Peritoneum (tissue), 1 donor: ENCODE measurements around the genes ABCB6, ATG9A and TMEM198.

DNA sequence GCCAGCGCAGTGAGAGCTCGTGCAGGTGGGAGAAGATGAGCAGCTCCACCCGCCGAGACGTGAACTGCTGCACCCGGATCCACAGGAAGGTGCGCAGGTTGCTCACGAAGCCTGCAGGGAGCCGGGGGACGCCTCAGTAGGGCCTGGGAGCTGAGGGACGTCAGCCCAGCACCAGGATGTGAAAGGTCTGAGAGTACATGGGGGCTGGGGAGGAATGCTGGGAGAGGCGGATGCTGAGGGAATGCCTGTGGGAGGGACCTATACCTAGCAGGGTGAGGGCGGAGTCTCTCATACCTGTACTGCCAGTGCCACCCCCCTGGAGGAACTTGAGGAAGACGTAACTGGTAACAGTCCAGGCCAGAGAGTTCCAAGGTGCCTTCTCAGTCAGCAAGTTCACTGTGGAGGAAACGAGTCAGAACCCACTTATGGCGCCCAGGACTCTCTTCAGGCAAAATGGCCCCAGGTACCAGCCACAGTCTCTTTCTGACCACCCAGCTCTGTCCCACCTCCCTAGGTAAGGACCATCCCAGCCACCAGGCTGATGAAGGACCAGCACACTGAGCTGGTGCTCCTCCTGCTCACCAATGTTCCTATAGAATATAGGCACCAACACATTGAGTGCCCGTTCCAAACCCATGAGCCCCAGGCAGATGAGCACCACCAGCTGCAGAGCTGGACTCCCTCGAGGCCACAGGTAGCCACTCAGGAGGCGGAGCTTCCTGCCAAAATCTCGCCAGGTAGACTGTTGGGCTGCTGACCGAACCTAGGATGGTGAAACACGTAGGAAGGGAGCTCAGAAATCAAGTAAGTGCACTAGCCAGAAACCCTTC lies 2.5 kb downstream of the ABCB6 start:
- PRO-cap, result no peak

DNA sequence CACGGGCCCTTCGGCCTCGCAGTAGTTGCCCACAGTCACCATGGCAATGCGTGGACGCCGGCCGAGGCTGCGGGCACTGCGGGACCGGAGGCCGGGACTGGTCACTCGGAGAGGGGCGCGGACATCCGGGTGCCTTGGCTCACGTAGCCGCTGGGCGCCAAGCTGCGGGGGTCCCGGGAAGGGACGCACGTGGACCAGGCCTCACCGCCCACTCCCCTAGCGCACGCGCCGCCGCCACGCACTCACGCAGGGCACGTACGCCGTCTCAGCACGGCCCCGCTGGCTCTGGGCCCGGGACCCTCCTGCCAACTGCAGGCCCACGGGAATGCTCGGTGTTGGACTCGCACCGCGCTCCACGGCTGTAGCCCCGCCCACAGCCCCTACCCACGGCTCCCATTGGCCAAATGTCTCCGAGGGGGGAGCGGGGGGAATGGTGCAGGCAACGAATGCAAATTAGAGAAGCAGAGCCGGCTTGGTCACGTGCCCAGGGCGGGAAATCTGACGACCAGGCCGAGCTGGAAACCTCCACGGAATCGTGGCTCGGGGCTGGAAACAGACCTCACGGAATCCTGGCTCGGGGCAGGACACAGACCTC lies at the start of gene ABCB6:
ABCB6 (minus strand) TSS at position 327 of the 595 bp plus-strand sequence.
- PRO-cap, result no peak

DNA sequence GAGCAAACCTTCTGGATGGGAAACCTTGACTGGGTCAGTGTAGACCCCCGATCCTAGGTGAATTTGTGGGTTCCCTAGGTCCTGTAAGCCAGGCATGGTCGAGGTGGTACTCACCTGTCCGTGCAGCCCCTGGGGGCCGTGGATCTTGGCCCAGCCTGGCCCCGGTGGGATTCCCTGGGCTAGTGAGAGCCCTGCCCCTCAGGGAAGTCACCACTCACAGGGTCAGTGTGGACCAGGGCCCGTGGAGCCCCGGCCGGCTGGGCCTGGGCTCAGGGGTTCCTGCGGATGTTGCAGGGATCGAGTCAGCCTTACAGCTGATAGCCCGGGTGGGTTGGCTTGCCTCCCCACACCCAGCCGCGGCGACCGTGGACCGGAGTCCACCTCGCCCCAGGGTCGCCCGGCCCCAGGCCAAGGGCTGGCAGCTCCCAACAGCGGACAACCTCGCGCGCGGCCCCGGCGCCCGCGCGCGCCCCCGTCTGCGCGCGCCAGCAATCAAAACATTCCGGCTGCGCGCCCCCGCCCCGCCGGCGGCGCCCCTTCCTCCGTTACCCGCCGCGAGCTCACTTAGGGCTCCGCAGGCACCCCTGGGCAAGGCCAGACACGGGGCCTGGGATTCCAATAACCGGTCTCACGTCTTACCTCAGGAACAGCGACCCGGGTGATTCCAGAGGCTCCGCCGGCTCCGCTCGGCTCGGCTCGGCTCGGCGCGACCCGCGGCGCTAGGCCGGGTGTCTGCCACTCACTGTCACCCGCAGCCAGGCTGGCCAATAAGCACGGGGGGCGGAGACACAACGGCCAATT lies at the start of gene ATG9A:
ATG9A (minus strand) TSS at position 741 of the 801 bp plus-strand sequence.
- PRO-cap, result bidirectional peak, plus-strand start outside the sequence, minus-strand start at position 693 of the sequence

- PRO-cap, result no peak
Observed at GRCh38 chr2:219244905-219245287, 348 bp downstream of the GLB1L start.

DNA sequence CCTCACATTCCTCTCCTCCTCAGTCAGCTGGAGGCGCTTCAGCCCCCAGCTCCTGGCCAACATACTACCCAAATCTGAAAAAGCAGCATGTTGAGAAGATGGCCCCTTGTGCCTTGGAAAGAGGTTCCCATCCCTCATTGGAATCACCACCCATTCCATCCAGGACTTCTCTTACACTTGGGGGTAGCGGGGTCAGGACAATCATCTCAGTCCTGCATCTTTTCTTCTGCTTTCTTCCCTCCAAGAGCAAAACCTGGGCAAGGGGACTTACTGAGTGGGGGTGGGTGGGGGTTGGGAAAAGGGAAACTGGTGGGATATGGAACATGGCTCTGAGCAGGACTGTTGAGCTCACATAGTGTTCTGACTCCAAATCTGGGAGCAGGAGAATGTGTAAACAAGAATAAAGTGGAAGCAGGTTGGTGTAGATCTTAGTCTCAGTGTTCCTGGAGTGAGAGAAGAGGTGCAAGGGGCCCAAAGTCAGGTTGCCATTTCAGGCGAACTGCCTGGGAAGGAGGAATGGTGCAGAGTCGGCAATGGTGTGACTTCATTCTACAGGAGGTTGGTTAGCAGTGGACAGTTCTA lies 3.3 kb downstream of the STK16 start:
- PRO-cap, result no peak

GRCh38 chr2:219307468-219307951 lies 1.7 kb downstream of the PTPRN start:
- PRO-cap, result no peak

- PRO-cap, result no peak
Observed at GRCh38 chr2:219408552-219409131, 9.5 kb upstream of the DES start.

DNA sequence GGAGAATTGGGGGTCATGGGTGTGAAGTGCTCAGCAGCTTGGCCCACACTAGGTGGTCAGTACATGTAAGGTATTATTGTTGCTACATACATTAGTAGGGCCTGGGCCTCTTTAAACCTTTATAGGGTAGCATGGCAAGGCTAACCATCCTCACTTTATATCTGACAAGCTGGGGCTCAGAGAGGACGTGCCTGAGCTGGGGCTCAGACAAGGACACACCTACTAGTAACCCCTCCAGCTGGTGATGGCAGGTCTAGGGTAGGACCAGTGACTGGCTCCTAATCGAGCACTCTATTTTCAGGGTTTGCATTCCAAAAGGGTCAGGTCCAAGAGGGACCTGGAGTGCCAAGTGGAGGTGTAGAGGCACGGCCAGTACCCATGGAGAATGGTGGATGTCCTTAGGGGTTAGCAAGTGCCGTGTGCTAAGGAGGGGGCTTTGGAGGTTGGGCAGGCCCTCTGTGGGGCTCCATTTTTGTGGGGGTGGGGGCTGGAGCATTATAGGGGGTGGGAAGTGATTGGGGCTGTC lies 1.3 kb upstream of the DES start:
- PRO-cap, result no peak

DNA sequence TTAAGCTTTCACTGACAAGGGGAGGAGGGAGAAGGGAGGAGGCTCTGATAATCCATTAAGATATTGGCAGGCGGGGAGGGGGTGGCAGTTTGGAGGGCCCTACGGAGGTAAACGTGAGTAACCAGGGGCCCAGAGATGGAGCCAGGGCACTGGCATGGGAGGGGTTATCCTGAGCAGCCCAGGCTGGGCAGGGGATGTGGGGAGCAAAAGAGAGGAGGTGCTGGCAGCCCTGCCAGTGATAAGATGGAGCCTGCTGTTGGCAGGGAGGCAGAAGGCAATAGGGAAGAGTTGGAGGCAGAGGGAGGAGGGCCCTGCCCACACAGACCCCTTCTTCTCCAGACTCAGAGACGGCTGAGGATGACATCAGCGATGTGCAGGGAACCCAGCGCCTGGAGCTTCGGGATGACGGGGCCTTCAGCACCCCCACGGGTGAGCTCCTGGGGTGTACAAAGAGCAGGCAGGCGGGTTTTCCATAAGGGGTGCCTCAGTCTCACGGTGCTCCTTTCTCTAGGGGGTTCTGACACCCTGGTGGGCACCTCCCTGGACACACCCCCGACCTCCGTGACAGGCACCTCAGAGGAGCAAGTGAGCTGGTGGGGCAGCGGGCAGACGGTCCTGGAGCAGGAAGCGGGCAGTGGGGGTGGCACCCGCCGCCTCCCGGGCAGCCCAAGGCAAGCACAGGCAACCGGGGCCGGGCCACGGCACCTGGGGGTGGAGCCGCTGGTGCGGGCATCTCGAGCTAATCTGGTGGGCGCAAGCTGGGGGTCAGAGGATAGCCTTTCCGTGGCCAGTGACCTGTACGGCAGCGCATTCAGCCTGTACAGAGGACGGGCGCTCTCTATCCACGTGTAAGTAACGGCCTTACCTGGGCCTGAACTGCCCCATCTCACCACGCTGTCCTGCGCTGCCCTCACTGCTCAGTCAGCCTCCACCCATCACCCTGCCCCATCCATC lies 9.9 kb downstream of the SPEG start:
- PRO-cap, result no peak

DNA sequence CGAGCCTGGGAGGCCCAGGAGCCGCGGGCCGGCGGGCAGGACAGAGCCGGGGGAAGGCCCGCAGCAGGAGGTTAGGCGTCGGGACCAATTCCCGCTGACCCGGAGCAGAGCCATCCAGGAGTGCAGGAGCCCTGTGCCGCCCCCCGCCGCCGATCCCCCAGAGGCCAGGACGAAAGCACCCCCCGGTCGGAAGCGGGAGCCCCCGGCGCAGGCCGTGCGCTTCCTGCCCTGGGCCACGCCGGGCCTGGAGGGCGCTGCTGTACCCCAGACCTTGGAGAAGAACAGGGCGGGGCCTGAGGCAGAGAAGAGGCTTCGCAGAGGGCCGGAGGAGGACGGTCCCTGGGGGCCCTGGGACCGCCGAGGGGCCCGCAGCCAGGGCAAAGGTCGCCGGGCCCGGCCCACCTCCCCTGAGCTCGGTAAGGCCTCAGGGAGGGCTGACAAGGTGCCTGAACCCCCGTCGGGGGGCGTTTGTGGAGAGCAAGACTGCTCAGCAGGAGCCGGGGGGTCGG lies 14.3 kb downstream of the SPEG start:
- PRO-cap, result no peak

GRCh38 chr2:219470197-219471088 lies 25.5 kb upstream of the SPEGNB start:
- PRO-cap, result no peak

GRCh38 chr2:219476380-219476613 lies 19.6 kb upstream of the SPEGNB start:
- PRO-cap, result no peak

- PRO-cap, result no peak
Observed at GRCh38 chr2:219508166-219508520, 6.1 kb upstream of the ASIC4 start.

DNA sequence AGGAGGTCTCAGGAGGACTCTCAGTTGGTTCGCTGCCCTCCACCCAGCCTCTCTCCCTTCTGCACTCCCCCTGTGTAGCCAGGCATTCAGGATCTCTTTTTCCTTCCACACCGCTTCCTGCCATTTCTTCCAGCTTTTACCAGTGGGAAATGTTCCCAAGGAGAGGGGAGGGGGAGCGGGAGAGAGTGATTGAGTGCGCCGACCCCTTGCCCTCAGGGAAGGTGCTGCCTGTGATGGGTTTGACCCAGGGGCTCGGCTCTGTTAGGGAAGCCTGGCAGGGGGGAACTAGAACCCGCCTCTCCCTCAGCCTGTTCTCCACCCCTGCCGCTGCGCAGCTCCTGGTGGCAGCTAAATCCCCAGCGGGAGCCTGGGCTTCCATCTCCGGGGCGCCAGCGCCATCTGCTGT lies 13.7 kb downstream of the CHPF start:
- PRO-cap, result no peak

GRCh38 chr2:219543979-219544238 lies at the start of gene TMEM198:
Gene TMEM198 (plus strand): TSS chr2:219544028.
- PRO-cap, result no peak

GRCh38 chr2:219605240-219605931 lies 7.7 kb downstream of the STK11IP start:
- PRO-cap, result no peak

GRCh38 chr2:219609141-219610142 lies 11.8 kb downstream of the STK11IP start:
- PRO-cap, result no peak

- PRO-cap, result no peak
Observed at GRCh38 chr2:221518146-221519353, 53.6 kb downstream of the EPHA4 start.

GRCh38 chr2:221792957-221793605 lies 221.0 kb upstream of the EPHA4 start:
- PRO-cap, result no peak

GRCh38 chr2:222318117-222318804 lies 1.7 kb downstream of the ENSG00000288658 start:
- PRO-cap, result no peak